Pulmonary lymph node (tissue), 1 donor: ENCODE measurements around the gene CTNNBL1.

DNA sequence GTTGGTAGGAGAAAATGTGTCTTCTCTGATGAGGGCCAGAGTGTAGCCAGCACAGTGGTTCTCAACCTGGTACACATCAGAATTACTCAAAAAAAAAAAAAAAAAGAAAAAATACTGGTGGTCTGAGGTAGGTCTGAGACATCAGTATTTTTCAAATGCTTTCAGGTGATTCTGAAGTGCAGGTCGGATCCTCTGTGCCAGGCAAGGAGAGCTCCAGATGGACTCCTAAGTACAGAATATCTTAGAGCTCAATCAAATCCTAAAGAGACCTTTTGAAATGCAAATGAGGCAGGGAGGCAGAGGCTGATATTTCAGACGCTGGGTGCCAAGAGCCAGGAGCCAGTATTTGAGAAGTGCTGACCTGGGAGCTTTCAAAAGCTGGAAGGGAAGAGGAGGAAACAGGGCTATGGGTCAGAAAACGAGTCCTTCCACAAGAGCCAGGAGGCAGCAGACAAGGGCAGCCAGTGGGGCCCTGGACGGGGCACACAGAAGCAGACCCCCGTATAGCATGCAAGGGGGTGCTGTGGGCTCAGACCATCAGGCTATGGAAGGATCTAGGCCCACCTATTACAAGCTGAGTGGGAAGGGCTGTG is 43.7 kb downstream of the SOGA1 start:
- PRO-cap, result no peak

DNA sequence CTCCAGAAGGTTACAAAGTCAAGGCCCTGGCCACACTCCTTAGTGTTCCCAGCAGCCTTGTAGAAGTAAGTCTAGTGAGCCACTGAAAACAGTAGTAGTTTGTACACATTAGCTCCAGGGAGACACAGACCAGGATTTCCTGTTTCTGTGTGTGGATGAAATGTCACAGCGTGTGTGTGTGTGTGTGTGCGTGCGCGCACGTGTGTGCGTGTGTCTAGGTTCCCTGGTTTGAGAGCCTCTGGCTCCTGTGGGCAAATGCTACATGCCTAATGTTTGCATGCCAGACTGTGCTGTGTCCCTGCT is 6.7 kb downstream of the SOGA1 start:
- PRO-cap, result no peak

DNA sequence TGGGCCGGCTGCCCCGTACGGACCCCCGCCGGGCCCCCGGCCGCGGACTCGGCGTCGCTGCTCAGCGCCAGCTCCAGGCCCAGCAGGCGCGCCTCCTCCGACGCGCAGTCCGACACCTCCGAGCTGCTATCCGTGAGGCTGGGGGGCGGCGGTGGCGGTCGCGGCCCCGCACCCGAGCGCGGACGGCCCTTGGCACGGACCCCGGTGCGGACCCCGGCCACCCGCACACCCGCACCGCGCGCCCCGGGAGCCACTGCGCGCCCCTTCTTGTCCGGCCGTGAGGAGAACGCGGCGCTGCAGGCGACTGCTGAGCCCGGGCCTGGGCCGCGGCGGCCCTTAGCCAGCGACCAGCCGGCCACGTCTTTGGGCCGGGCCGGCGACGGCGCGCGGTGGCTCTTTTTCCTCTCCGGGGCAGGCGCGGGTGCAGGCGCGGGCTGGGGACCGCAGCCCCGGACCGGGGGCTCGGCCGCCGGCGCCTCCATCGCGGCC is 431 bp downstream of the SOGA1 start:
- PRO-cap, result no peak

DNA sequence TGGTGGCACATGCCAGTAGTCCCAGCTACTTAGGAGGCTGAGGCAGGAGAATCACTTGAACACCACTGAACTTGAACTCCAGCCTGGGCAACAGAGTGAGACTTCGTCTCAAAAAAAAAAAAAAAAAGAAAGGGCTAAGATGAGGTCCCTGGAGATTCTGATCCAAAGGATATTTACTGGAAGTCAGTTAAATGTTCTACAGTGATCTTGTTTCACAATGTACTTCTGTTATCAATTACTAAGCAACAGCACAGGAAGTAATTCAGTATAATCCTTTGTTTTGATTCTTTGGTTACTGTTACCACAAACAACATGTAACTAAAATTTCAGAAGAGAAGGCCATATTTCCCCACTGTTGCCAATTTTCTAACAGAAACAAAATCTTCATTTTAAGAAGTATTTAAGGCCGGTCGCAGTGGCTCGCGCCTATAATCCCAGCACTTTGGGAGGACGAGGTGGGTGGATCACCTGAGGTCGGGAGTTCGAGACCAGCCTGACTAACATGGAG is 7.2 kb downstream of the SAMHD1 start:
- PRO-cap, result no peak

DNA sequence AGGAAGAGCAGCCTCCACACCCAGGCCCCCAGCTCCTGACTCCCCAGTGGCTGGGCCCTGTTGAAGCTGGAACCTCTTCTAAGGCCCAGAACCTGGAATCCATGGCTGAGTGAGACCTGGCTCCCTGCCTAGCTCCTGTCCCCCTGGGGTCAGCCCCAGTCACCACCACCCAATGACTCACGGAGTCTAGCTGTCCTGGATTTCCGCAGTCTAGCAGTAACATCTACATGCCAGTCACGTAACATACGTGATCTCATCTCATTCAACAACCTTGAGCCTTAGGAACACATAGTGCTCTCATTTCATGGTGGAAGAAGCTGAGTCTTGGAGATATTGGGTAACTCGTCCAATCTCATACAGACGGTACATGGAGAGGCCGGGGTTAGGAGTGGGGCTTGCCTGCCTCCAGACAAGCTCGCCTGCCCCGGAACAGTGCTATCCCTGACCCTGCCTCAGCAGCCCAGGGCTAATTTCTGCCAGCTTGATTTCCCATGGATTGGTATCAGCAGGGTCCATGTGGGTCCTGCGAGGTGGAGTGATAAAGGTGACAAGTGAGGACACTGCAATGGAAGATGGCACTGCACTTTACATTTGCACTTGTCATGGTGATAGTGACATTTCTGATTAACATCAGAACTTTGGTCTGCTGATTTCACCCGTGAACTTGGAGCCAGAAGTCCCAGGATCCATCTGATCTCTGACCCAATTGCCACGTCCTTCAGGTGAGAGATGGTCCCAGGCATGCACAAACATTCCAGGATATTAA is 9.5 kb upstream of the GHRH start:
- PRO-cap, result no peak

GRCh38 chr20:37303510-37304104 is 14.2 kb downstream of the MANBAL start:
- PRO-cap, result no peak

DNA sequence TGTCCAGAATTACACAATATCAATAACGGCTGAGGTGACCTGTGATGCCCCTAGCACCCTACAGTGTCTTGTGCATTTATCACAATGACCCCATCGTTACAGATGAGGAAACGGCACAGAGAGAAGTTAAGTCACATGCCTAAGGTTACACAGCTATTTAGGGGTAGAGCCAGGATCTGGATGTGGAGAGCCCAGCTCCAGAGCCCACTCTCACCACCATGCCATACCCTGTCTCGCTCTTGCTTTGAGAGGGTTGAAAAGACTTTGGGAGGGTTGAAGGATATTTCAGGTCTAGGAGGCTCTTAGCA is 36.2 kb downstream of the SRC start:
- PRO-cap, result no peak

- PRO-cap, result no peak
Observed at GRCh38 chr20:37403132-37404450, 57.7 kb downstream of the SRC start.

- PRO-cap, result no peak
Observed at GRCh38 chr20:37503135-37504132, 17.6 kb upstream of the NNAT start.

GRCh38 chr20:37525981-37526846 is 1.5 kb downstream of the BLCAP start:
- PRO-cap, result no peak

GRCh38 chr20:37526847-37527393 is 756 bp downstream of the BLCAP start:
- PRO-cap, result no peak

DNA sequence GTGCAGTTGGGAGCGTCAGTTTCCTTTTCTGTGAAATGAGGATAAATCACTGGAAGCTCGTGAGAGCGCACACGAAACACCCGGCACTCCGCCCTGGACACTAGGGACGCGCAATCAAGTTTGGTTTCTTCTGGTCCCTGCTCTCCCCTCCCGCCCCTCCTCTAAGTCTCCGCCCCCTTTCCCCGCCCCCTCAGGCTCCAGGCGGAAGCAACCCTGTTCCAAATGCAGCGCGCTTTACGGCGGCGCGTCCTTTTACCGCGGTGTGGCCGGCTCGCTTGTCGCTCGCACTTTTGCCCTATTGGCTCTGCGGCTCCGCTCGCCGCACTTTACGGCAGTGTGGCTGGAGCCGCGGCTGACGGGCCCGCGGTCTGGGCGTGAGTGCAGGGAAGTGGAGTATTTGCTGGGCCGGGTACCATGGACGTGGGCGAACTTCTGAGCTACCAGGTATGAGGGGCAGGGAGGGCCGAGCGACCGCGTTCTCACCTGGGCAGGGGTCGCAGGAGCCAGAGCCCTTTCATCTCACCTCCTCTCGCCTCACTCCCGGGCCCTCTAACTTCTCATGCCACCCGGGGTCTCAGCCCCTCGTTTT is at the start of gene CTNNBL1:
CTNNBL1 (plus strand) TSS at position 322 of the 589 bp plus-strand sequence.
- PRO-cap, result bidirectional peak, plus-strand start at position 247 of the sequence, minus-strand start at position 102 of the sequence

GRCh38 chr20:37717473-37717757 is 23.6 kb downstream of the CTNNBL1 start:
- PRO-cap, result no peak

DNA sequence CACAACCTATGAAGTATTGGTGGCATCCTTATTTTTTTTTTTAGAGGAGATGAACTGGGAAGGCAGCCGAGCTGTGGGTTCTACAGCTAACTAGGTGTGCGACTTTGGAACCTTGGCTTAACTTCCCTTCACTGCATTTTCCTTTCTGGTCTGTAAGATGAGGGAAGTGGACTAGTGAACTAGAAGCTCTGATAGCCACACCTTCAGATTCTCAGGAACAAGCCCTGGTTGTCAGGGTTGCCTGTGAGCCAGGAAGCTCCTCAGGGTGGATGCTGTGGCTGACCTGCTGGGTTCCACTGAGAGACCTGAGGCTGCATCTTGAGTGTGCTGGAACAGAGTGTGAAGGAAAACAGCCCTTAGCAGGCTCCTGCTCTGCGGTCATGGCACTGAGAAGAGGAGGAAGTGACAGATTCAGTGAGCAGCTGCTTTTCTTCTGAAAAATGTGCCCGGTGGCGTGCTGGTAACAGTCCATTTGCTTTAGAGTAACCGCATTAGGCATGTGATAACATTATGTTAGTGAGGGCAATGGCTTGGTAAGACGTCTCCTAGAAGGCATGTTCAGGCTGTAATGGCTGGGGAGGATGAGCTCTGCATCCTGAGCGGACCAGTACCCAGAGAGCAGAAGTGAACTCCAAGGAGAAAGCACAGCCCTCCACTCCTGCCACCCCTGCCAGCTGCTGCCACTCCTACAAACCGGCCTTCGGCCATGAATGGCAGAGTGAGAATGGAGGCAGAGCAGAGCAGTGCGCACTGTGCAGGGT is 98.4 kb upstream of the VSTM2L start:
- PRO-cap, result bidirectional peak, plus-strand start at position 508 of the sequence, minus-strand start at position 404 of the sequence

DNA sequence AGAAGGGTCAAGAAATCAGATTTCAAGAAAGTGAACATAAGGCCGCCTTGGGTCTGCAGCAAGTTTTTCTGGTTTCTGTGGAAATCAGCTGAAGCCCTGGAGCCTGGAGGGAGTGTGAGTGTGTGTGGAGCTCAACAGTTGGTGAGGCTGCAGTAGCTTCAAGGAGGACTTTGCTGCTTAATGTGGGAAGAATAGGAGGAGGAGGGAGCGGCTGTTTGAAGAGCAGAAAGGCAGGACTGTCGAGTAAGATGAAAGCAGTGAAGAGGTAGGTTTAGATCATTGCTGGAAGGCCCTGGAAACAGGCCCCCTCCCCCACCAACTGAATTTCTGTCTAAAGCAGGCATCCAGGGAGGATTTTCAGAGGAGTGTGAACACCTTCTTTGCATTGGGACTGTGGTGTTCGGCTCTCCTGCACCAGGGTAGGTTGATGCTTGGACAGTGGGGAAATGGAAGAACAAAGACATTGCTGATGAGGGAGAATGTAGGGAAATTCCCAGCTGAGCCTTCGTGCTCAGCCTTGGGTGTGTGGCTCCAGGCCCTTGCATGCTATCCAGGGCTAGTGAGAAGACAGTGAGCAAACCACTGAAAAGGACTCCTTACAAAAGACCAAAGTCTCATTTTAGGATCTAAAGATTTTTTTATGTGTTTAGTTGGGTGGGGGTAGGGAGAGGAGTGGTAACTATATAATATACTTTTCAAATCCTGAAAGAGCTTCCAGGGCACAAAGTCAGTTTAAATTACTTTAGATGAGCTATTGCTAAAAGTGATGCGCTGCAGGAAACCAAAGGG is 79.4 kb upstream of the VSTM2L start:
- PRO-cap, result no peak

GRCh38 chr20:37988765-37989370 is 44.4 kb downstream of the TTI1 start:
- PRO-cap, result no peak

GRCh38 chr20:38090194-38091373 is 57.0 kb downstream of the RPRD1B start:
- PRO-cap, result no peak

DNA sequence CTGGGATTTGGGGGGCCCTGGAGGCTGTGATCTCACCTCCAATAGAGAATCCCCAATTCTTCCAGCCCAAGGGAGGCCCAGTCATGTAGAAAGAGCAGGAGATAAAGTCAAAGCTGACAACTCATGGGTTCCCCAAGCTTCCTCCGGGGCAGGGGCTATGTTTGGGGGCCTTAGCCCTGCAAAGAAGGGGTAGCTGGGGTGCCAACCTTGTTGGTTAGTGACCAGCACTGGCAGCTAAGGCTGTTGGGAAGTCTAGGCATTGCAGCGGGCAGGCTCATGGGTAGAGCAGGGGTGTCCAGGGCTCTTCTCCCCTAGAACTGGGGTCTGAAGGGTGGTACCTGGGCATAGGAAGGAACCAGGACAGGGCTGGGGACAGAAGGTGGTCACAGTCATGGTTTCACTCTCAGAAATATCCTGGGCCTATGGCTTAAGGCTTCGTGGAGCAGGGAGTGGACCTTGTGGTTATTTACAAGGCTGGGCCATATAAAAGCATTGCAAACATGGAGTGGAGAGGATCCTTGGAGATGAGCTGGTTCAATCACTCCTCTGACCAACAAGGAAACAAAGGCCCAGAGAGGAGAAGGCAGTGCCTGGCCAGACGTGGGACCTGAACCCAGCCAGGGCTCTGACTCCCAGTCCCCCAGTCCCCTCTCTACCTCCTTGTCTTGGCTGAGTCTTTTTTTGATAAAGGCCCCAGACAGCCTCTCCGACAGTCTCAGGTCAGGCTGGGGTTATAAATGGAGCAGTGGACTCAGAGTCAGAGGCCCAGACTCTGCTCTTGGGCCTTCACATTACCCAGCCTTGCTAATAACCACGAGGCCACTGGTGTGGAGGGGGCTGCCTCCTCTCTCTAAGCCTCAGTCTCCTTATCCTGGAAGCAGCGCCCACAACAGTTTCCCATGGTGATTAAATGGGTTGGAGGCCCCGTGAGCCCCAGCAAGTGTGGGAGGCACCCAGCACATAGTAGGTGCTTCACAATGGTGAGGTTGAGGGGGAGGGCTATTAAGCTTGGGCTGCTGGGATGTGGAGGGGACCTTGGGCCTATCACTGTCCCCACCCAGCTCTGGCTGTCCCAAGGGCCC is 36.1 kb downstream of the TGM2 start:
- PRO-cap, result no peak

- PRO-cap, result no peak
Observed at GRCh38 chr20:38134281-38135391, 30.4 kb downstream of the TGM2 start.

DNA sequence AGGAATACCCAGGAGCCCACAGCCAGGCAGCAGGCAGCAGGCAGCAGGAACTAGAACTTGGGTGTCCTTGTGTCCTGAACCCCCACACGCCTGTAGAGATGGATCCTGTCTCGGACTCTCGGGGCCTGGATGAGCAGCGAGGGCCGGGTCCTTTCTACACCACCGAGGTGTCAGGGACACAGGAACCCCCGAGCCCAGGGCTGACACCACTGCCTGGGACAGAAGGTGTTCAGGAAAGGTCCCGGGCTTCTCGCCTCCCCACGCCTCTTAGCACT is 29.6 kb downstream of the TGM2 start:
- PRO-cap, result no peak